ENCODE results near the gene ASB18.

GRCh38 chr2:235596747-235597353, 103.0 kb downstream of the AGAP1 start:
- PRO-cap = no peak

DNA sequence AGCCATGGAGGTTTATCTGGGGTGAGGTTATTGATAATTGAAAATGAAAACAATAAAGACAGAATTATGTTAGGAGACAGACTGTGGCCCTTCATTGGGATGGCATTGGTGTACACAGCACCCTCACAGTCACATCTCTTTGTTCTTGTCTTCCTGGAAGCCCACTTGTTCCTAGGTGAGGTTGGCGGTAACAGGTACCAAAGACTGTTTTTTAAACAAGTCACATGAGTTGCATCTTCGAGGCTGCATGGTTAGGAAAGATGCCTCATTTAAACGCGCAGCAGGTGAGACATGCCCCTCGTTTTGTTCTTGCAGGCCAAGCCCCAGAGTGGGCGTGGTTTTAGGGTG, 175.2 kb downstream of the AGAP1 start:
- PRO-cap = no peak

DNA sequence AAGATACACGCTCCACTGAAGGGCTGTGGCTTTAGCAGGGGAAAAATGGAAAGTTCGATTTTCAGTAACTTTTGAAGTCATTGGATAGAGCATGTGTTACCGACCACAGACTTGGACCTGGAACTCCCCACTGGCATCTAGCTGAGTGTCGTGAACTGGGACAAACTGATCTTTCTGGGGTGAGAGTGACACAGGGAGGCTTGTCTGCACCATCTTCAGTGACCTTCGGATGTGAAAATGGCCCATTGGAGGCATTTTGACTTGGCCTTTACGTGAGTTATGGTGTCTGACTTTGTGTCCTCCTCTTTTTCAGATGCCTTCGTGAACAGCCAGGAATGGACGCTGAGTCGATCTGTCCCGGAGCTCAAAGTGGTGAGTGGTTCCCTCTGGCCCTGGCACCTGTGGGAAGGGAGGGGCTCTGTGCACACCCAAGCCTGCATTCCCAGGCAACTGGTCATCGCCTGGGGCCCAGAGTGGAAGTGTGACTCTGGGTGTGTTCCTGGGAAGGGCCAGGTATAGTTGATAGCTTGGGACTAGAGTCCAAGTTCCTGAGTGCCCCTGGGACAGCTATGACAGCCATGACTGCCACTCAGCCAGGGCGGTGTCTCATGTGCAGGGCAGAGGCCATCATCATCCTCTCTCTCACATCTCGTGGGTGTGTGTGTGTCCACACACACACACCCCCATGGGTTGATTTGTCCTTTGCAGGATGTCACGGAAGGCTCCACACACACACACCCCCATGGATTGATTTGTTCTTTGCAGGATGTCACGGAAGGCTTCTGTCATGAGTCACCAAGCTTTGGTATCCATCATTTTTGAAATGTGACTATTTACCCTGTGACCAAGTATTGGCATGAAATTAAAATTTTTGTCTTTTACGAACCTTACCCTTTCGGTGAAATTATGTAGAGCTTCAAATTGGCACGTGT, 215.3 kb downstream of the AGAP1 start:
- PRO-cap = no peak

GRCh38 chr2:235740845-235741204, 247.0 kb downstream of the AGAP1 start:
- PRO-cap = no peak

GRCh38 chr2:235840009-235840923, 327.9 kb downstream of the GBX2 start:
- PRO-cap = no peak

GRCh38 chr2:236261622-236261950, 2.6 kb downstream of the ASB18 start:
- PRO-cap = no peak

DNA sequence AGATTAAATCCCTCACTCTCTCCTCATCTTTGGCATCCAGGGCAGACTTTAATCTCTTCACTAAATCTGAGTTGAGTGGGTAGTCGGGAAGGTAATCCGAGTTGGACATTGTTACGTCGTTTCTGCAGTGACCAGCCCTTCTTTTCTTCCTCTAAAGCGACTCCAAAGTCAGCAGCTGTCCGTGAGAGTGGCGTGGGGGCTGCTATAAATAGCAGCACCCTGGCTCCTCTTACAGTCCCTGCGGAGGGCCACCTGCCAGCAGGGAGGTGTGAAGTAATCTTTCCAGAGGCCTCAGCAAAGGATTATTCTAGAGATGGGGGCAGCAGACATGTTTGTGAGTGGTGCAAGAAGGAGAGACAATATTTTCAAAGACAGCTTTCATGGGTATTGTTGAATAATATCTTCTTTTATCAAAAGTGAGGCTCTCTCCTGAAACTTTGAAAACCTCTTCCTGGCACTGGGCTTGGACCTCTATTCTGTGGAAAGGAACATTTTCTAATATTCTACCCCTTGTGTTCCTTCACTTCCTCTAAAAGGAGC, at the start of gene ASB18:
TSS of gene ASB18 (minus strand) at position 170 of the 540 bp plus-strand sequence.
- PRO-cap = no peak

- PRO-cap = unidirectional peak, minus-strand start at chr2:236631569
These were observed 61.8 kb downstream of the ACKR3 start for GRCh38 chr2:236631353-236631988.

GRCh38 chr2:236659718-236660245, 90.2 kb downstream of the ACKR3 start:
- PRO-cap = no peak

DNA sequence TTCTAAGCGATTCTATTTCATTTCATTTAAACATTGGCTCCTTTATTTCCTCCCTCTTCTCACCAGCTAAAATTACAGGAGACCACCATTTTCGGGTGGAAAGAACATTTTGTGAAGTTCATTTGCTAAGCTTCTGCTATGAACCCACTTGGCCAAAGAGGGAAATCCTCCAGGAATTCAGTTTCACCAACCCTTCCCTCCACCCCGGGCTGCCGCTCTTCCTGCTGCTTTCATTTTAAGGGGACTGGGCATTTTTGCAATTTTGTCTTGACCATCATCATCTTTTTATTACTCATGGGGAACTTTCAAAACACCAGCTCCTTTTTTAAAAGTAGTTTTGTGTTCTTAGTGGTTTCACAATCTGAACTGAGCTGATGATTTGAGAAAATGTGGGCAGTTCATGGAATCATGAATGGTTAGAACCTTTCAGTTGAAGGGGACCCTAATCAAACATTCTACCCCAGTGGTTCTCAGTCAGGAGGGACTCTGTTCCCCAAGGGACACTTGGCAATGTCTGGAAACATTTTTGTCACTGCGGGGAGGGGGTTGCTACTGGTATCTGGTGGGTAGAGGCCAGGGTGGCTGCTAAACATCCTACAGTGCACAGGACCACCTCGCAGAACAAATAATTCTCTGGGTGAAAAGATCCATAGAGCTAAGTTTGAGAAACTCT, 92.7 kb downstream of the ACKR3 start:
- PRO-cap = no peak

DNA sequence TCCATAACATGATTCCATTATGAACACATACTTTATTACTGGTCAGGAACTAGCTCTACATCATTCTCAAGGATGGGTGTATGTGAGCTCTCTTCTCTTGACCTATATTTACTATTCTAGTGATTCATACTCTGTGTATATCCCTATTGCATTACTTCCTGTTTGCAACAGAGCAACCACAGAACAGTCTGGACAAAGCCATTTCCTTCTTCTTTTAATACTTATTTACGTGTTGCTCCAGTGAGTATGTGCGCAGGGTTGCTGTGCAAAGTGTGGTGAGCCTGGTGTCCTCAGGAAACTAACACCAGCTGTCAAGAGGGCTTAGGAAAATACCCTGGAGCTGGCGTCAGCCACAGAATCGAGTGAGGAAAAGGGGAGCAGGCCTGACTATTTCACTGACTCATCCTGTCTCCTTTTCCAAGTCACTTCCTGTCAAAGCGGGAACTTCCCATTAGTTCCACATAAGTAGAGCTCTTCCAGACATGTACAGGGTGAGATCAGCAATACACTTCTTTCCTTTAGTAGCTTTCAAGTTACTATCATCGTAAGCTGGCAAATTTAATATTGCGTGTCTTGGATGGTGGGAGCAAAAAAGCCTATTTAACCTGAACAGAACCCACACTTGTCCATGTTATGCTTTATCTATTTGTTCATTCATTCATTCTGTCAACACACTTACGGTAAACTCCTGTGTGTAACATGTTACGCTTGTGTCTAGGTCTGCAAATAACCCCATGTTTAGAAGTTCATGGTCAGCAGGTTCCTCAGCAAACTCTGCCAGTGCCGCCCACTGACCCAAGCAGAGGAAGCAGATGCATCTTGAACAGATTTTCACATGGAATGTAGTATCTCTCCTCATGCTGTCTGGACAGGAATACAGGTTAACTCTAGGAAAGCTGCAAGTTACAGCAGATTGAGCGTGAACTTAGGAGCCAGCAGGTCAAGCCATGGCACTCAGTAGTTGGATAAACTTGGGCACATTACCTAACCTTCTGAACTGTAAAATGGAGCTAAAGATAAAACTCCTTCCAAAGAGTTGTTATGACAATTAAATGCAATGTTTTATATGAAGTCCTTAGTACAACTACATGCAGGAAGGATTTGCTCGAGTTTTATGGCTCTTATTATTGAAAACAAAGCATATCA, 213.9 kb upstream of the COPS8 start:
- PRO-cap = no peak

DNA sequence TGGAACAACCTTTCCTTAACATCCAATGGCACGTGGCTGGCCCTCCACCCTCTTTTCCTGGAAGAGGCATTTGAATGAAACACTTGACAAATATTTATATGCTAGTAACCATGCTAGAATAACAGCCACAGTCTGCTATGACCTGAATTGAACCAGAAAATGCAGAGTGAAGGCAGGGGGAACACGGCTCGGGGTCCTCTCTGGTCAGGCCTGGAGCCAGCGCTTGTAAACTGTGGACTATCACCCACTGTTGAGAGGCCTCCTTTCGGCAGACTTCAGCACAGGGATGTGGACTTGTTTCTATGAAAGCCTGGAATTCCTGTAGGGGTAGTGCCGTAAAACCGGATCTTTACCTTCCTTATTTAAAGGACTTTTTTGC, 198.1 kb upstream of the COPS8 start:
- PRO-cap = unidirectional peak, plus-strand start at position 155 of the sequence

DNA sequence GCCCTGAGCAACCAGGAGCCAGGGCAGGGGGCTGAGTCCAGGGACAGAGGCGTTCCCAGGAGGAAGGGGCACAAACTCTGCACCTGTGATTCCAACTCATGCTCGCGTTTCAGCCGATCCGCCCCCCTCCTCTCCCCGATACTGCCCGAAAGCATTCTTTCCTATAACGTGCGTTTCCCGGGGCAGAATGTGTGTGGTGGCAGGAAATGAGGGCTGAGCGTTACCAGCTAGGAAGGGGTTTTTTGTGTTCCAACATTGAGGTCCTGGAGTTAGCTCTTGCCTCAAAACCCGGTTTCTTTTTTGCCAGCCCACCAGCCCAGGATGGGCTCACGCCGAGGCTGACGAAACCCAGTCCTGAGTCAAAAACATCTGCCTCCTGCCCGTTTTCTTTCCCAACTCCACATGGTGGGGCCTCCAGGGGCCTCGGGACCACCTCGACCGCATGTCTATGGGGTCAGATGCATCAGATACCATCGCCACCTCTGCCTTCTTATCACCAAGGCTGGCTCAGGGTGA, 113.8 kb upstream of the COPS8 start:
- PRO-cap = no peak

DNA sequence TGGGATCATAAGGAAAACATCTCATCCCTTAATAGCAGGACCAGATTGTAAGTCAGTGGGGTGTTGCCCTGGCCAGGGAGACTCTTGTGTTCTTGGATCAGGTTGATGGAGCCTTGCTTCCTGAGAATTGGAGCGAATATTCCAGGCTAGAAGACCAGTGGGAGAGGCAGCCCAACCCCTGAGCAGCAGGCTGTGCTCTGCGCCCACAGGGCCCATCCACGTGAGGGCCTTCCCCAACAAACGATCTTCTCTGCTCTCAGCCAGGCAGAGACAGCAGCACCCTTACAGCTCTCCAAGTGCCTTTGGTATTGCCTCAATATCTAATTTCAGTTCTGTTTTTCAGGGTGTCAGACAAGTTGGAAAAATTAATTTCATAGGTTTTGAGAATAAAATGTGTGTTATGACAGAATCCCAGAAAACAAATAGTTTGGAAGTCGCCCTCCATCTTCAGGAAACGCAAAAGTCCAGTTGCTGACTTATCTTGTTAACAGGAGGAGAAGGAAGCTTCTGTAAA, 105.4 kb downstream of the COPS8 start:
- PRO-cap = no peak

- PRO-cap = no peak
These were observed 159.0 kb downstream of the COL6A3 start for GRCh38 chr2:237255022-237255349.

- PRO-cap = unidirectional peak, plus-strand start at chr2:237268232
These were observed 145.9 kb downstream of the COL6A3 start for GRCh38 chr2:237267851-237268598.

GRCh38 chr2:237290961-237291991, 122.7 kb downstream of the COL6A3 start:
- PRO-cap = no peak

DNA sequence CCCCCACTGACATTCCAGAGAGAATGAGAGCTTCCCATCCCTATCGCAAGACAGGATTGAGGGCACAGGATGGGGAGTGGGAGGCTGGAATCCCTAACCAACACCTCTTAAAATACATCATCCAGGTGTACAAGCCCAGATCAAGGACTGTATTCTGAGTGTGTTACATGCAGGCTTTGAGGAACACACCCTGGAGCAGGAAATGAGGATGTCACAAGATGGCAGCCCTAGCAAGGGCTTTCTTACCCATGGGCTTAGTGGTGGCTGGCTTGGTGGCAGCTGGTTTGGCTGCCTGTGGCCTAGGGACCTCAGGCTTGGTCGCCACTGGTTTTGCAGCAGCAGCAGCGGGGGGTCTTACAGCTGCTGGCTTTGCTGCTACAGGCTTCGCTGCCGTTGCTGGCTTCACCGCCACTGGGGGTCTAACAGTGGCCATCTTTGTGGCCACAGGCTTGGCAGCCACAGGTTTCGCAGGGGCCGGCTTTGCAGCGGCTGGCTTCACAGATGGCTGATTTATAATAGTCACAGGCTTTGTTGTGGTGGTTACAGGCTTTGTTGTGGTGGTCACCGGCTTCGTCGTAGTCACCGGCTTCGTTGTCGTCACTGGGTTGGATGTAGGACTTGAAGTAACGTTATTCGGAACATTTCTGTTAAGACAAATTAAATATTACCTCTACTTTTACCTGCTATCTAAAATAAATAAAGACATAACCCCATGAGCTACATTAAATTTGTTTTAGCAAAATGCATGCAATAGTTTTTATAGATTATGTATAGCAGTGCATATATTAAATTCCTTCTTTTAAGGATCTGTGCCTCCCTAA, 77.9 kb downstream of the COL6A3 start:
- PRO-cap = no peak

DNA sequence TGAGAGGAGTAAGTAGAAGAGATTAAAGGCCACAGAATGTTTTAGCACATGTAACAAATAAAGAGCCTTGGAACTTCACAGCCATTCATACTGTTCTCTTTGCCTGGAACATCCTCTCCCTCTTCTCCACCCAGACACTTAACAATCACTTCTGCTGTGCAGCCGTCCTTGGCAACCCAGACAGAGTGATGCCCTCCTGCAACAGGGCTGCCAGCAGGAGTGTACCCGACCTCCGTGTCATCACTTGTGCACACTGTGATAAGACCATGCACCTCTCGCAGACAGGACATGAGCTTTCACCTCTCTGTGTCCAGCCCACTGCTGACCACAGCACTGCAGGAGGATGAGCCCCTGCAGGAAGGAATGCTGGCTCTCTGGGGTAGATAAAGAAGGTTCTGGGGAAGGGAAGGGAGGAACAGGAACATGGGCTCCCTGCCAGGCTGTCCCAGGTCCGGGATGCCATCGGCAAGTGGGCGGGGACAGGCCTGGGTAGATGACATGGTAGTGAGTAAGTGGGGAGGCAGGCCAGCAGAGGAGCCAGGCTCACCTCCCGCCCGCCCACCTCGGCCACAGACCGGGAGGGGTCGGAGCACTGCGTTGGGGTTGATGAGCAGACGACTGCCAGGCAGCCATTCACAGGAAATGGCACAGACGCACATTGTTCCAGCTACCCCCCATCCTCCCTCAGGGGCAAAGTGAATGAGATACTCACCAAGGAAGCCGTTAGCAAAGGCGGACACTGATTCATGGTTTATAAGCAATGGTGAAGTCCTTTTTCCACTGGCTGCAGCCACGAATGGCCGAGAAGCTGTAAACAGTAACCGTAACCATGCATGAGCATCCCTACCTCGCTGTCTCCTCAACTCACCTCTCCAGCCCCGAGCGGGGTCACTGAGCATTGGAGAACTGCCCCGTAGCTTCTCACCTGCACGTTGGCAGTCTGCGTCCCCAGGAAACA, 18.7 kb upstream of the COL6A3 start:
- PRO-cap = no peak

GRCh38 chr2:237476108-237476371, 11.0 kb upstream of the MLPH start:
- PRO-cap = no peak

Data from trachea (tissue), 1 donor.